Camera-type eye (tissue), 1 donor: ENCODE results near the genes TUFM and SPN.

DNA sequence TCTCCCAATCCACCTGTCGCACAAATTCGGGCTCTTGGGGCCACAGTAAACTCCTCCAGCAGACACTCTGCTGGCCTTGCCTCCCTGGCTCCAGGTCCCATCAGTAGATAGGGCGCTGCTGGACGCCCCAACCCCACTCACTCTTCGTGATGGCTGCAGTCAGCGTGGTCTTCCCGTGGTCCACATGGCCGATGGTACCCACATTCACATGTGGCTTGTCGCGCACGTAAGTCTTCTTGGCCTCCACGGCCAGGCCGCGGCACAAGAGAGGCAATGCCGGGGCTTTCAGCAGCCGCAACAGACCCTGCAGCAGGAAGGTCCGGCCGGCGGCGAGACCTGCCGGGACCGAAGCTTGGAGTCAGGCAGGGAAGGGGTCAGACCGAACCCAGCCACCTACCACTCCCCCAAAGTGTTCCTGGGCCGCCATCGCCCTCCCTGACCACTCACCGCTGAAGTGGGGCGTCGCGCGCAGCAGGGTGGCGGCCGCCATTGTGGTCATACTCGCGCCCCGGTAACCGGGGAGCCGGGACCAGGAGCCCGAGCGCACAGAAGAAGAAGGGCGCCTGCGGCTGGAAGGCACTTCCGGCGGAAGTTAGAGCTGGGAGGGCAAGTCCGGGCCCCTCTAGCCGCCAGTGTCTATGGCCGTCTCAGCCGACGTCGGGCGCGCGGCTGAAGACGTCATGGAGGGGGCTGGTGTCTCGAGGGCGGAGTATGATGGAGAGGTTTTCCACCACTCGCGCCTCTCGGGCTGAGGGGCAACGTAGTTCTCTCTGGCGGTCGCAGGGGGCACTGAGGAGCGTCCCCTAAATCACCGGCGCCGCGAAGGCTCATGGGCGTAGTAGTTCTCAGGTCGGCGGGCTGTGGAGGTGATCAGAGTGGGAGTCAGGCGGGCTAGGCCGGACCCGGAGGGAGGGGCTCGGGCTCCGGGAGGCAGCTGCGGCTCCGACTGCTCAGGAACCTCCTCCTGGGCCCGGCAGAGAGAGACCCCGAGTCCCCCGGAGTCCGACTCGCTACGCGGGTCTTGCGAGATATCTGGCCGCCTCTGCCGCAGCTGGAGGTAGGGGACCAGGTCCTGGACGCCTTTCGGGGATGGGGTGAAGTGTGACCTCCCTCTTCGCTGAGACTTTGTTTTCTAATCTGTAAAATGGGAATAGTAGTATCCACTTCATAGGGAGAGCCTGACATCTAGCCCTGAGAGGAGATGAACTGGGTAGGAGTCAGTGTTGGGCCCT lies at the start of gene TUFM:
Gene TUFM, minus strand, starts transcription at position 578 of the 1,232 bp plus-strand sequence.
- RAMPAGE, long total RNA, result start-site peak on the minus strand centred at position 558 of the sequence, 62 bp wide, 309 reads

GRCh38 chr16:28876152-28876624 lies 2.1 kb upstream of the ATP2A1 start:
- RAMPAGE, long total RNA, result no peak

DNA sequence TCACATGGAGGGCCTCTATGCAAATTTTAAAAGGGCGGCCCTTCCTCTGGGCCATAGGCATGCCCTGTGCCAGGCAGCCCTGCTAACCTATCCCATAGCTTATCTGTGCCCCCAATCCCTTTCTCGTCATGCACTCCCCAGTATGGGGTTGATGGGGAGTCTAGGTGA lies 933 bp downstream of the RABEP2 start:
- RAMPAGE, long total RNA, result no peak

- RAMPAGE, long total RNA, result no peak
Observed at GRCh38 chr16:28930596-28931247, 1.0 kb upstream of the CD19 start.

DNA sequence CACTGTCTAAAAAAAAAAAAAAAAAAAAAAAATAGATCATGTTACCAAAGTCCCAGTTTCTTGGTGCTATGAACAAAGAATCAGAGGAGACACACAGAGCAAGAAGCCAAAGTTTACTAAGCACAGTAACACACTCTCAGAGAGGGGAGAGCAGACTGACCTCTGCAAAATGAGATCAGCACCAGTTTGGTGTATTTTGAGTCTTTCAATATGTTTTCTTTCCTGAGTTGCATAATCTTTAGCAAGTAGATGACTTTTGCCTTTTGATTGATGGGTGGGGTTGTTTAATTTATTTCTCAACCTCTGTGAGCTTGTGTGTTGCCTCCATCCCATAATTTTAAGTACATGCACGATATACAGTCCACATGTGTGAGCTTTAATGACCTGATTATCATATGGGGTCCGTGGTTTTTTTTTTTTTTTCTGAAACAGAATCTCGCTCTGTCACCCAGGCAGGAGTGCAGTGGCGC lies 29.0 kb downstream of the LAT start:
- RAMPAGE, long total RNA, result no peak

- RAMPAGE, long total RNA, result no peak
Observed at GRCh38 chr16:29074645-29075685, 90.1 kb downstream of the LAT start.

- RAMPAGE, long total RNA, result no peak
Observed at GRCh38 chr16:29130067-29130660, 145.3 kb downstream of the LAT start.

DNA sequence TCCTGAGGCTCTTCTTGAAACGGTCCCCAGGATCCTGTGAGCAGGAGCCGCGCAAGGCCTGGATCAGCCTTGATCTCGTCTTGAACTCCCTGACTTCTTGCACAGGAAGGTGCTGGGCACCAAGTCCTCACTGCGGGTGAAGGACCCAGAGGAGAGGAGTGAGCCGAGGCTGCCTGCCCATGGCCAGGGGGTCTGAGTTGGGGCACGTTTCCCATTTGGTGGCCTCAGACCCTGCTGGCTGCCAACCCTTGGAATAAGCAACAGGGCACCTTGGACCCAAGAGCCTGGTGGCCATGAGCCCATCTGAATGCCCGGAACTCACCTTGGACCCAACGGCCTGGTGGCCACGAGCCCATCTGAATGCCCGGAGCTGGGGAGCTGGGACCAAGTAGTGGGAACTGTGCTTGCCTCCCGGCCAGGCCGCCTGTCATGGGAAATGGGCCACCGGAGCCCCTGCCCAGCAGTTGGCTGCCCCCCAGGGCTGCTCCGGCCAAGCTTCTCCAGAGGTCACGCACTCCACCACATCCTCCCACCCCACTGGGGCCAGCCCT lies 146.0 kb downstream of the LAT start:
- RAMPAGE, long total RNA, result no peak

- RAMPAGE, long total RNA, result no peak
Observed at GRCh38 chr16:29147690-29148161, 162.9 kb downstream of the LAT start.

DNA sequence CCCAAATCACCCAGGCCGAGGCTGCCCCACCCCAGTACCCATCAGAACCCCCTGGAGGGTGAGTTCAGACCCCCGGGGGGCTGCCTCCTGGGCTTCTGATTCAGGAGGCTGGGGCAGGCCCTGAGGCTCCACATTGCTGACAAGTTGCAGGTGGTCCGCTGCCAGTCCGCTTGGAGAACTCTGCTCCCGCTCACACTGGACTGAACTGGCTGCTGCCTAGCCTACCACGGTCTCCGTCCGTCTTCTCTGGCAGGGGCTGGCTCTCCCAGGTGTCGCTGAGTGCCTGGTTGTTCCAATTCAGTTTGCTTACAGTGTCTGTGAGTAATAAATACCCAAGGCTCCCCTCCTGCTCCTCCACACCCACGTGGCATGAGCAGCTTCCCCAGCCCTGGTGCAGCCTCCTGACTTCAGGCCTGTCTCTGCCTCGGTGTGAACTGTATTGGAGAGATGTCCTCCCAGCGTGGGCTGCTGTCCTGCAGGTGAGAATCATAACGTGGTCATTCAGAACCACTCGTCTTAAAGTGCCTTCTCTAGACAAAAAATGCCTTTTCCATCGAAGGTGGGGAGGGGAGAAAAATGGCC lies 163.4 kb downstream of the LAT start:
- RAMPAGE, long total RNA, result no peak

- RAMPAGE, long total RNA, result no peak
Observed at GRCh38 chr16:29153715-29154591, 169.1 kb downstream of the LAT start.

DNA sequence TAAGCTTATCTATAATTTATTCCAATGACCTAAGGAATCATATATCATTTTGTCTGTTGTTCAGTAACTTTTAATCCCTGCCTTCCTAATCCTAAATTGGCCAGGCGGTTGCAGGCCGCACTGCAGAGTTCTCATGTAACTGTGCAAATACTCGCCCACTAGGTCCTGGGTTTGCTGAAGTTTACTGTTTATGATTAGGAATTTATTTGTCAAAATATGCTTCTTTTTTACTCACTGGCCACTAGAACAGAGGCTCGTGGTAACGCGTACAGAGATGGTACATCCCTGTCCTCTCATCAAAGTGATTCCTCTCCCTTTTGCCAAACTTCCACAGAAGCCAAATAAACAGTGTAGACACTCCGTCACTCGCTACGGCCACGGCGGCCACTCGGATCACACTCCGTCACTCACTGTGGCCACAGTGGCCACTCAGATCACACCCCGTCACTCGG lies 175.0 kb downstream of the LAT start:
- RAMPAGE, long total RNA, result no peak

DNA sequence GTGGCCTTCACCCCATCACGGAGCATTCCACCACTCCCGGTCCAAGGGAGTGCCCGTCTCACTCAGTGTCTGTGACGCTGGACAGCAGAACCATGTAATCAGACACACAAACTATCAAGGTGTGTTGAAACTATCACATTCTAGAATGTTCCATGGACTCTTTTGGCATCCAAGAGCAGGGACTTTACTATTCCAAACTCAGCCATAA lies 187.3 kb downstream of the LAT start:
- RAMPAGE, long total RNA, result no peak

- RAMPAGE, long total RNA, result no peak
Observed at GRCh38 chr16:29265220-29265555, 141.3 kb downstream of the NPIPB11 start.

GRCh38 chr16:29662362-29663019 lies 556 bp upstream of the SPN start:
- RAMPAGE, long total RNA, result no peak

GRCh38 chr16:29663020-29663857 lies at the start of gene SPN:
TSS of gene SPN (plus strand) at chr16:29663247.
- RAMPAGE, long total RNA, result no peak

GRCh38 chr16:29673993-29674648 lies 4.9 kb upstream of the QPRT start:
- RAMPAGE, long total RNA, result no peak

DNA sequence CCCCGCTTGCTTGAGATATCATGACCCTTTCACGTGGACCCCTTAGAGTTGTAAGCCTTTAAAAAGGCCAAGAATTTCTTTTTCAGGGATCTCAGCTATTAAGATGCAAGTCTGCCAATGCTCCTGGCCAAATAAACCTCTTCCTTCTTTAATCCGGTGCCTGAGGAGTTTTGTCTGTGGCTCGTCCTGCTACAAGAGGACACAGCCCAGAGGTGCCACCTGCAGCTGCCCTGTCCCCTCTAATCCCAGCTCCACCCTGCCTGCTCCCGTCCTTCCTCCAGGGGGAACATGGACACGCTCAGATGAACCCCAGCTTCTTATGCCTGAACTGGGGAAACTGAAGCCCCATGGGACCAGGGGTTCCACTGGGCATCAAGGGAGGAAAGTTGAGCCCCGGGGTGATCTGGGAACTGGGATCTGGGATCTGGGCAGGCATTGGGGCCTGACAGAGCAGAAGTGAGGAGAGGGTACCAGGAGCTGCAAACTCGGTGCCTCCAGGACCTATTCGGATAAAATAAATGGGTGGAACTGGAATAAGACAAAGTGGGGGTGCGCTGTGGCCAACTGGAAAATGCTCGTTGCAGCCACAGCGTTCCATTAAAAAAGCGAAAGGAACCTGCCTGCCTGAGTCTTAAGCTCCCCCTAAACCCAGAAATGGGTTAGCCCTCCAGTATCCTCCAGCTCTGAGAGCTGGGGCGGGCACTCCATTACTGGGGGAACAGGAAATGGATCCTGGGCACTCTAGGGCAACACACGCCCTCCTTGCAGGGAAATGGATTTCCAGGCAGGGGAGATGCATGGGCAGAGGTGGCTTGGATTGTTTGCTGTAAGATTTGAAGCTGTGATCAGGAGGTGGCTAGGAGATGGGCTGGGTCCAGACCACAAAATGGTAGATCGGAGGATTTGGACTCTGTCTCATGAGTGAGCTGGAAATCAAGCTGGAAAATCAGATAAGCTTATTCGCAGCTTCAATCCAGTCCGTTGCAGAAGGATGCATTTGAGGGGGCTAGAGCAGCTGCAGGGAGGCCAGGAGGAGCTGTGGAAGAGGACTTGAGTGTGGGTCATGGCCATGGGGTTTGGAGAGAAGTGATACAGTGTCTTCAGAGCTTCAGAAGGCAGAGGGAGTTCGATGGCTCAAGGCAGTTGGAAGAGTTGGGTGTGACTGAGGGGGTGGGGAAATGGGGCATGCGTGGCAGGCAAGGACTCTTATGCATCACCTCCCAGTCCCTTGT lies 20.0 kb downstream of the QPRT start:
- RAMPAGE, long total RNA, result no peak

DNA sequence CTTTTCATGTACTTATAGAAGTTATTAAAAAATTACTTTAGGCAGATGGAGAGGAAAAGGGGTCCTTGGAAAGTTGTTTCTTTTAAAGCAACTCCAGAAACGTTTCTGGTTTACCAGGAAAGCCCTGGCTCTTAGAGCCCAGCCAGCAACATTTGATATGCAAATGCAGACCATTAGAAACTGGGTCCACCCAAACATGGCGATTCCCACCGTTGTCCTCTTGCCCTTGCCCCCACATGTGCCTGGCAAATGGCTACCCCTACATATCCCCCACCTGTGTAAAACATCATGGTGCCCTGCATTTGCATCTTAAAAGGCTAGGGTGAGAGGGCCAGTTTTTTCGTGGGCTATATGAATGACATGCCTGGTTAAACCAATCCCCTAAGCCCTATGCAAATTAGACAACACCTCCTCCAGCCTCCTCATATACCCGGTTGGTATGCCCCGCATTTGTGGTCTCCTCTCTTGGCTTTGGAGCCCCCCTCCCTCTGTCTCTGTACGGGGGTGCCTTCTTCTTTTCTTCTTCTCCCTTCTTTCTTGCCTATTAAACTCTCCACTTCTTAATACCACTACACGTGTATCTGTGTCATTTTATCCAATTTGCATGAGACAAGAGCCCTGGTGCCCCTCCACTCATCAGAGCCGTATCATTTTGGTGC lies 29.9 kb downstream of the QPRT start:
- RAMPAGE, long total RNA, result no peak

DNA sequence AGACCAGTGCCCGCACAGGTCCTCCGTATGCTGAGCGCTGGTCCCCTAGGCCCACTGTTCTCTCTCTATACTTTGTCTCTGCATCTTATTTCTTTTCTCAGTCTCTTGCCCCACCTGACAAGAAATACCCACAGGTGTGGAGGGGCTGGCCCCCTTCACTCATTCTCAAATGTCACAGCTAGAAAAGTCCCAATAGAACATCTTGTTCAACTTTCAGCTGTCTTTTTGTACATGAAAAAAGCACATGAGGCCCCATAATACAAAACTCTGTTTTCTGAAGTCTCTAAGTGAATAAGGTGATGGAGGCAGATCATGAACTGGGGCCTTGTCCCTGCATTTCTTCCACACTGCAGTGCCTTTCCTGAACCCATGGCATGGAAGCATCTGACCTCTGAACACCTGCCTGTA lies 4.7 kb downstream of the C16orf54 start:
- RAMPAGE, long total RNA, result no peak